Metastatic Pancreatic Carcinoma in the Ovary (tissue), 1 donor: ENCODE measurements around the genes NSRP1, ADAP2 and RNF135.

DNA sequence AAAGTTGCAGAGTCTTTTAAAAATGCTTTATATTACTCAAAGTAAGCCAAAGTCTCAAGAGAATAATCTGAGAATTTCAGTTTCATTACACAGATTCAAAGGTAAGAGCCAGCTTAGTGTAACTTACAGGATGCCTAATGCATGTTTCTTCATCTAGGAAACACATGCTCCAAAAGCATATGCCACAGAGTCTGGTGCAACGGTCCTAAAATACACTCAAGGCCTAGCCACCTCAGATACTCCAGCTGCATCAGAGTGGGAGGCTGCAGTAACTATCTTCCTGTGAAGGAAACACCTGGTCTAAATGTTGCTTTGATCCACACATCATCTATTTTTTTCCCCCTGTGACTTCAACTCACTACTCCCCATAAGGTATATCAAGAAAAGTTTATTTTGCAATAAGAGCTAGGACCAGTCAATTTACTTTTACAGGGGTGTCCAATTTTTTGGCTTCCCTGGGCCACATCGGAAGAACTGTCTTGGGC lies 51.6 kb upstream of the CORO6 start:
- PRO-cap, result no peak

- PRO-cap, result no peak
Observed at GRCh38 chr17:29690757-29691347, 68.1 kb upstream of the CORO6 start.

DNA sequence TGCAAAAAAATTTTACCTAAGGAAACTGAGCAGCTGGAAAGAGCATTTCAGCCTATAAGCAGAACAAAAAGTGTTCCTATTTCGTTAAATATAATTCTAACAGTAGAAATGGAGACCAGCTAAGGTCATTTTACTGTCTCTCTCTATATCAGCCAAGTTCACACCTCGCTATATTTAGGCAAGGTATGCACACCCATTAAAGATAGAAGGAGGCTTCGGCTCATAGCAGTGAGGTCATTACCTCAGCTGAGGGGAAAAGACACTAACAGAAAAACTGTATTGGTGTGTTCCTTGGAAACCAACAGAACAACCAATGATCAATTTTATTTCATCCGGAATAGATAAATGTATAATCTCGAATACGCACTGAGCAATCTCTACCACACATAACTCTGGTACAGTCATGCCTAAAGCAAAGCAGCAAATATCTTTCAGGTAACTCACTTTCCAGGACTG lies 109.8 kb upstream of the CORO6 start:
- PRO-cap, result no peak

DNA sequence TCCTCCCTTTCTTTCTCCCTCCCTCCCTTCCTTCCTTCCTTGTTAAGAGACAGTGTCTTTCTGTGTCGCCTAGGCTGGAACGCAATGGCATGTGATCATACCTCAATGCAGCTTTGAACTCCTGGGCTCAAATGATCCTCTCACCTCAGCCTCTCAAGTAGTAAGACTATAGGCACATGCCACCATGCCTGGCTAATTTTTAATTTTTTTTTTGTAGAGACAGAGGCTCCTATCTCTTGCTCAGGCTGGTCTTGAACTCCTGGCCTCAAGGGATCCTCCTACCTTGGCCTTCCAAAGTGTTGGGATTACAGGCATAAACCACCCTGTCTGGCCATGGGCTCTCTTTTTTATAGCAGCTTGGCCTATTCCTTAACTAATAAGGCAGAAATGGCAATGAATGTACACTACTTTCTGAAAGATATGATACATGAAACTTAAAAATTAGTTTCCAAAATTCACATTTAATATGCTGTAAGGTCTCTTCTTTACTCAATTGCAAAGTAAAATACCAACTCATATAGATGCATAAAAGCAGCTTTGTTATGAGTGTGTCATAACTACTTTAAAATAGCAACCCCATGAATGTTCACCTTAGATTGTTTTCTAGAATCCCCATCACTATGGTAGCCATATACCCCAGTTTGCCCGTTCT lies 28.1 kb downstream of the SSH2 start:
- PRO-cap, result no peak

- PRO-cap, result bidirectional peak, plus-strand start at chr17:30116829, minus-strand start at chr17:30116716; unidirectional peak, plus-strand start at chr17:30117094
Observed at GRCh38 chr17:30116614-30117776, at the start of gene NSRP1. TSS of gene NSRP1 (plus strand) at chr17:30116816.

- PRO-cap, result no peak
Observed at GRCh38 chr17:30177977-30178423, 57.5 kb downstream of the SLC6A4 start.

GRCh38 chr17:30263551-30264442 lies 27.9 kb downstream of the BLMH start:
- PRO-cap, result no peak

GRCh38 chr17:30340021-30340780 lies 6.3 kb upstream of the TMIGD1 start:
- PRO-cap, result no peak

- PRO-cap, result no peak
Observed at GRCh38 chr17:30340781-30341504, 7.1 kb upstream of the TMIGD1 start.

- PRO-cap, result no peak
Observed at GRCh38 chr17:30380019-30380579, 1.4 kb downstream of the CPD start.

DNA sequence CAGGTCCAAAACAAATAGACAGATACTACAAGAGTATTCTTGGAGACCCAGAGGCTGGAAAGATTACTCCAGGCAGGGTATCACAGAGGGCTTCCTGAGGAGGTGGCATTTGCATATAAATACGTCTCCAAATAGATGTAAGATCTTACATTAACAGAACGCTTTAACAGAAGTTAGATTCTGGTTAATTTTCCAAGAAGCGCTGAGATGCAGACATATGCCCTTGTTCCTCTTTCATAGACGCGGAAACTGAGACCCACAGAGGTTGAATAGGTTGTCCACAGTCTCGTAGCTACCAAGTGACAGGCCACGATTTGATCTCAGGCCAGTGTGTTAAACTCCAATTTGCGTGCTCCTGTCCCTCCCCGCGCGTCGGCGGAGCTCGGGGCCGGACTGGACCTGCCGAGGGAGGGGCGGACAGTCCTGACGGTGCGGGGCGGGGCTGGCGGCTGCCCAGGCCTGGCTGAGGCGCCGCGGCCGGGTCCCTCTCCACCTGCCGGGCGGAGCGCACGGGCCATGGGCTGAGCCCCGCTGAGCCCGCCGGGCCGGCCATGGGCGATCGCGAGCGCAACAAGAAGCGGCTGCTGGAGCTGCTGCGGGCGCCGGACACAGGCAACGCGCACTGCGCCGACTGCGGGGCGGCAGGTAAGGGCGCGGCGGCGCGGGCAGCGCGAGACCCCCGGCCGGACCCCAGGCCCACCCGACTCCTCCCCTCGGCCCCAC lies at the start of gene ADAP2:
Gene ADAP2 (plus strand): TSS at position 482 of the 723 bp plus-strand sequence.
- PRO-cap, result bidirectional peak, plus-strand start at position 420 of the sequence, minus-strand start at position 297 of the sequence

DNA sequence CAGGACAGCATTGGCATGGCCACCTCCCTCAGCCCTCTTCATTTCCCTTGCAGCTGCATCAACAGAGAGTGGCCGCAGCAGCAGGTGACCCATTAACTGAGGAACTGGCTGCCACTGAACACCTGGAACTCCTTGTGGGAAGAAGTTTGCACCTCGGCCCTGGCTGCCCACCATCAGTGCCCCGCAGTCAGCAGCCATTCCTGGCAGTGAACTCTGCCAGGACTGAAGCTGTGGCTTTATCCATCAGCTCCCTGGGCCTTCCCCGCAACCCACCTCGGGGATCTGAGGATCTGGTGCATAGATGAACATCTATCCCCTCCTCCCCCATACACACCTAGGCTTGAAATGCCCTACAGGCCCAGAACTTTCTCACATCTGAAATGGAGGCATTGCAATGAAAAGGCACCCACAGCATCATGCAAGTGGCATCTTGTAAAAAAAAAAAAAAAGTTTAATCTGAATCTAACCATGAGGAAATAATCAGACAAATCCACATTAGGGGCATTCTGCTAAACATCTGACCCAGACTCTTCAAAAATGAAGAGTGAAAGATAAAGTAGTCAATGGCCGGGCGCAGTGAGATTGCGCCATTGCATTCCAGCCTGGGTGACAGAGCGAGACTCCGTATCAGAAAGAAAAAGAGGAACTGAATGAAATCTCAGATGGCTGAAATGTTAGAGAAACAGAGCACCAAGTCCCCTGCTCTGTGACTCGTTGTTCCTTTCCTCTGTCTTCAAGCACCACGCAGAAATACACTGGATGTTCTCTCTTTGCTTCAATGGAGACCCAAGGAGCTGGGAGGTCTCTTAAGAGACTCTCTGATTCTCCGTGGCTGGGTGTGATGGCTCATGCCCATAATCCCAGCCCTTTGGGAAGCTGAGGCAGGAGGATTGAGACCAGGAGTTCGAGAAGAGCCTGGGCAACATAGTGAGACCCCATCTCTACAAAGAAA lies 12.8 kb upstream of the RNF135 start:
- PRO-cap, result no peak

GRCh38 chr17:30970805-30971663 lies at the start of gene RNF135:
TSS of gene RNF135 (plus strand) at chr17:30971039.
- PRO-cap, result bidirectional peak, plus-strand start at chr17:30971074, minus-strand start at chr17:30970893; bidirectional peak, plus-strand start at chr17:30971433, minus-strand start at chr17:30971298

DNA sequence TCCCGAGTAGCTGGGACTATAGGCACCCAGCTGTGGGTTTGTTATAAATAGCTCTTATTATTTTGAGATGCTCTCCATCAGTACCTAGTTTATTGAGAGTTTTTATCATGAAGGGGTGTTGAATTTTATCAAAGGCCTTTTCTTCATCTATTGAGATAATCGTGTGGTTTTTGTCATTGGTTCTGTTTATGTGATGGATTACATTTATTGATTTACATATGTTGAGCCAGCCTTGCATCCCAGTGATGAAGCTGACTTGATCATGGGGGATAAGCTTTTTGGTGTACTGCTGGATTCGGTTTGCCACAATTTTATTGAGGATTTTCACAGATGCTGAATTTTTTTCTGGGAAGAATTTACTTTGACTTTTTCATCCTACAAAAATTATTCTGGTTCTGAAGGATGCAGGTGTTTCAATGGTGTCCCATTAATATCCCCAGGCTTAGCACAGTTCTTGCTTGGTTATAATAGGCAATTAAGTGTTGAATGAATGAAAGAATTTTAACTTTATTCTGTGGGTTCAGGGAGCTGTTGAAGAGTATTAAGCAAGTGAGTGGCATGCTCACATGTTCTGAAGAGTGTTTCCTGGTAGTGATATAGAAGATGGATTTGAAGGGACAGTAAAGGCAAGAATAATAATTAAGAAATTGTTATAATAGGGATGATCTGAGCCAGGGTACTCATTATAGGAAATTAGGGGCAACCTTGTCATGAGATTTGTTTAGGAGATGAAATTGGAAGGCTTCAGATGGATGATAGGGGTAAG lies 26.9 kb downstream of the NF1 start:
- PRO-cap, result no peak

DNA sequence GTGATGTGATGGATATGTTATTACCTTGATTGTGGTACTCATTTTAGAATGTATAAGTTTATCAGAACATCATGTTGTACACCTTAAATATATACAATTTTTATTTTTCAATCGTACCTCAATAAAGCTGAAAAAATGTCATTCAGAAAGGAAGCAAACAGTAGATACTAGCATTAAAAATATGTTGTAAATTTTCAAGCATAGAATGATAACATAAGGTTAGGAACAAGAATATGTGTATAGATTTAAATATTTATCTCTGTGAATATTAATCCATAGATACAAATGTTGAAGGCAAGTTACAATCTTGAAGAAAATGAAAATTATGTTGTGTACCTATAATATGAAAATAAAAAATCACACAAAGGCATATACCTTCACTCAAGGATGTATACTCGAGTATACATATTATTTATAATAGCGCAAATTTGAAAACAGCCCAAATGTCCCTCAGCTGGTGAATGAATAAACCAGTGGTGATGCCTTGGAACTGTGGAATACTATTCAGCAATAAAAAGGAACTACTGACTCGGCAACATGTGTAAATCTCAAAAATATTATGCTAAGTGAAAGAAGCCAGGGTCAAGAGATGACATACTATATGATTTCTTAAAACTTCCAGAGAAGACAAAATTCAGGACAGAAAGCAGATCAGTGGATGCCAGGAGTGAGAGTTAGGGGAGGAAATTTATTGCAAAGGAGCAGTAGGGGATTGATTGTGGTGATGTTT lies 96.3 kb downstream of the NF1 start:
- PRO-cap, result no peak

DNA sequence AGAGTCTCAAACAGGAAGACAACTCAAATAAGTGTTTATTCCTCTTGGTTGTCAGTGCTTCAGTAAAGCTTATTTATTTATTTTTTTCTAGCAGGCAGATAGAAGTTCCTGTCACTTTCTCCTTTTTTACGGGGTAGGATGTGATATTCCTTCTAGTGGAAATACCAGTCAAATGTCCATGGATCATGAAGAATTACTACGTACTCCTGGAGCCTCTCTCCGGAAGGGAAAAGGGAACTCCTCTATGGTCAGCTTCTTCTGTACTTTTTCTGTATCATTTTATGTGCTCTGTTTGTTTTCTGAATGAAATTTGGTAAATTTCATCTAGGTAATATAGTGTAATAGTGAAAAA lies 72.1 kb downstream of the OMG start:
- PRO-cap, result no peak

GRCh38 chr17:31309457-31310201 lies 4.2 kb downstream of the EVI2B start:
- PRO-cap, result no peak

DNA sequence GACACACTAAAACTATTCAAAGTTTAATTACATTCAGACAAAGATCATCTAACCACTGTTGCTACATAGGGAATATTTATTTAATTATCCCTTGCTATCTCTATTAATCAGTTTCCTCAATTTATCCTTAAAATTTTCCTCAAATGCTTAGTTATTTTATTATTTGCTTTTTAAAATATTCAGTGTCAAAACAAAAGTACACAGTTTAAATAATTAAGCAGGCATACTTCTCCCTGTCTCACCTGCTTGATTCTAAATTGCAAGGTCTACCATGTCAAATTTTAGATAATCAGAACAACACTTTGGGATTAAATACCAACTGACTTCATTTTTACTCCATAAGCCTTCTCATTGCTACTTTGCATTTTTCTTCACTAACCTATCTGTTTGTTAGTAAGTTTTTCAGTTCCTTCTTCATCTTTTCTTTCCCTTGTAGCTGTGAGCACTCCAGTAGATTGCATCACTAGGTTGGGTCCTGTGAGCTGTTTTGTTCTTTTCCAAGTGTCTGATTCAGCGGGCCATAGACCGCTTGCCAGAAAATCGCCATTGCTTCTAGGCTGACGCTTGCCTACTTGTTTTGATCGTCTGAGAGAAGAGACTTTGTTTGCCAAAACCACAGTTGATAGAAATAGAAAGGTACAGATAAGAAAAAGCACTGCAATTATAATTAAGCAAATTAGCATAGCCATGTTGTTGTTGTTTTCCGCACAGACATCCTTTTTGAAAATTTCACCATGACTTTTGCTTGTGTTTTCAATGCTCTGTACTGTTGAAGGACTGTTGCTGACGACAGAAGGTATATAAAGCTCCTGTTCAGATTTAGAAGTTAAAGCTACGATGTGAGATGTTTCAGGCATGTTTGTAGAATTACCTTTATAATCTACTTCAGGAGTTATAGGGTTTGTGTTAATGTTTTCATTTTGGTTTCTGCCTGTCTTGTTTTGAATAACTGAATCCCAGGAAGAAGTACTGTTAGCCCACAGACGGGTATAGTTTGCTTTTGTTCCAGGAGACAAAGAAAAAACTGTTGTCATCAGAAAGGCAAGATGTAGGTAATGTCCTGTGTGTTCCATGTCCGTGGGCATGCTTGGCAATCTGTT lies 3.1 kb downstream of the EVI2A start:
- PRO-cap, result no peak

DNA sequence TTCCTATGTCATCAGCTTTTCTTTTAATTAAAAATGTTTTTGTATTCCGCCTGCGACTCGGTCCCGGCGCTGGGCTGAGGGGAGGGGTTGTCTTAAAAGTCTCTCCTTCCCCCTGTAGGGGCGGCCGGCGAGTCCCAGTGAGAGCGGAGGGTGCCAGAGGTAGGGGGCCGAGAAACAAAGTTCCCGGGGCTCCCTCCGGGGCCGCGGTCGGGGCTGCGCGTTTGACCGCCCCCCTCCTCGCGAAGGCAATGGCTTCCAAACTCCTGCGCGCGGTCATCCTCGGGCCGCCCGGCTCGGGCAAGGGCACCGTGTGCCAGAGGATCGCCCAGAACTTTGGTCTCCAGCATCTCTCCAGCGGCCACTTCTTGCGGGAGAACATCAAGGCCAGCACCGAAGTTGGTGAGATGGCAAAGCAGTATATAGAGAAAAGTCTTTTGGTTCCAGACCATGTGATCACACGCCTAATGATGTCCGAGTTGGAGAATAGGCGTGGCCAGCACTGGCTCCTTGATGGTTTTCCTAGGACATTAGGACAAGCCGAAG lies 23.9 kb upstream of the EVI2A start:
- PRO-cap, result no peak

DNA sequence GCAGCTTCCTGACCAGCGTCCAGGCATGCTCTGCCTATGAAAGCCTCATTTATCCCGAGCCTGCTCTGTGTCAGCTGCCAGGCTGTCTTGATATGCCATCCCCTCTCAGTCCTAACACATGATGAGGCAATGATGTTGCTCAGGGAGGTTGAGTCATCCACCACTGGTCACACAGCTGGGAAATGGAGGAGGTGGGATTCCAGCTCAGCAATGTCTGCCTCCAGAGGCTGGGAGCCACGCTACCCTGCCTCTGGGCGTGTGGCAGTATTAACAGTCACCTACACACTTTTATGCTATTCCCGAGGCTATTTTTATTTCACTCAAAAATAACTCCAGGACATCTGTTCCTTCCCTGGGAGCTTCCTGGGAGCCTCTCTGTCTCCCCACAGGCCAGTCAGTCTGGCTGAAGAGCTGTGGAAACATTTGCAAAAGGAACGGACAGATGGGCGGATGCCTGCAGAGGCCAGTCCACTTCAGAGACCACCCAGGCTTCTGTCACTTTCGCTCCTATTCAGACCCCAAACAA lies 22.6 kb downstream of the RAB11FIP4 start:
- PRO-cap, result no peak